H4 (cell line): Measurements from ENCODE around the genes CDK1, RHOBTB1 and CABCOCO1.

DNA sequence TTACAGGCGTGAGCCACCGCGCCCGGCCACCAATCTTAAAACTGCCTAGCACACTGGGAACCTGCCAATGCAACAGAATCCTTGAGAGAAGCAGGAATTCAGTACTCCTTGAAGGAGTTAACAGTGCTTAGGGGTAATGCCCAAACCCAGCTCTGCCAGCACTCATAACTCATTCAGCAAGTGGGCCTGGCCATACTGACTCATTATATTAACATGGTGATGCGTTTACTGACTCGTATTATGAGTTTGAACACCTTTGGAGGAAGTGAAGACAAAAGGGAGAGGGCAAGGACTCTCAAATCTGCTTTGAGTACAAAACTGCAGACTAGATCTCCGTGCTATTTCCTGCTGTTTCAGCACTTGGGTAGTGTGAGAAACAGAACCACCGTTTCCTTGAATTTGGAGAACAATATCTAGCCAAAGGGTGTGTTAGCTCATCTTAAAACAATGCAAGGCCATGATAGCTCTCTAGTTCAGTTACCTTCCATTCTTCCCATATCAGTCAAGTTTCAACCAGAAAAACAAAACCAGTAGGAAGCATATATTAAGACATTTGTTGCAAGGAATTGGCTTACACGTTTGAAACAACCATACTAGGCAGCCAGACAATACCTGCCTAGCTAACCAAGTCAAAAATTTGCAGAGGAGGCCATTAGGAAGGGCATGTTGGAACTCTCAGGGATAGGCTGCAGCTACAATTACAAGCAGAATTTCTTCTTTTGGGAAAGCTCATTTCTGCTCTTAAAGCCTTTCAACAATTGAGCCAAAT lies 30.7 kb downstream of the SLC16A9 start:
- RAMPAGE, long total RNA = no peak

DNA sequence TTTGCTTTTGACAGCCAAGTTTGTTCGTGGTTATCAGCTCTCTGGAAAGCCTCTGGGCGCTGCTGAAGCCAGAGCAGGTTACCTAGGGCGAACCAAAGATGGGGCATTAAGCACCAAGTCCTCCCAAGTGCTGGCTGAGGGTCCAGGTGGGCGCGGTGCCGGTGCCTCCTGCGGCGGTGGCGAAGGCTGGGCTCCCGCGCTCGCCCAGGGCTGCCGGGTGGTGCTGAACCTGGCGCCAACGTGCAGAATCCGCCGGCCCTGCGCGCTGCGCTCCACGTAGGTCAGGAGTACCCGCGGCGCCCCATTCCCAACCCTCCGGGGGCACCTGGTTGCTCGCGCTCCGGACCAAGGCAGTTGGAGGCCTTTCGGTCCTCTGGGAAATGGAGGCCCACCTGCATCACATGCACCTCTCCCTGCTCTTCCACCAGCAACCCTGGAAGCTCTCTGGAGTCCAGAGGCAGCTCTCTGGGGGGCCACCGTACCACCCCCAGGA lies 902 bp downstream of the SLC16A9 start:
- RAMPAGE, long total RNA = no peak

DNA sequence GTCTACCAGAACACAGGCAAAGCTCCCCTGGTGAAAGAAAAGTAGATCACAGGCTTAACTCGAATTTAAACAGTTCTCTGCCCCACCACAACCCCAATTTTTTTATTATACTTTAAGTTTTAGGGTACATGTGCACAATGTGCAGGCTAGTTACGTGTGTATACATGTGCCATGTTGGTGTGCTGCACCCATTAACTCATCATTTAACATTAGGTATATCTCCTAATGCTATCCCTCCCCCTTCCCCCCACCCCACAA lies 31.9 kb upstream of the MRLN start:
- RAMPAGE, long total RNA = no peak

- RAMPAGE, long total RNA = no peak
Observed at GRCh38 chr10:60082968-60083371, 176.6 kb upstream of the CCDC6 start.

GRCh38 chr10:60172301-60172990 lies 217.2 kb downstream of the ANK3 start:
- RAMPAGE, long total RNA = no peak

- RAMPAGE, long total RNA = no peak
Observed at GRCh38 chr10:60176313-60176628, 213.4 kb downstream of the ANK3 start.

GRCh38 chr10:60285530-60285945 lies 104.1 kb downstream of the ANK3 start:
- RAMPAGE, long total RNA = no peak

DNA sequence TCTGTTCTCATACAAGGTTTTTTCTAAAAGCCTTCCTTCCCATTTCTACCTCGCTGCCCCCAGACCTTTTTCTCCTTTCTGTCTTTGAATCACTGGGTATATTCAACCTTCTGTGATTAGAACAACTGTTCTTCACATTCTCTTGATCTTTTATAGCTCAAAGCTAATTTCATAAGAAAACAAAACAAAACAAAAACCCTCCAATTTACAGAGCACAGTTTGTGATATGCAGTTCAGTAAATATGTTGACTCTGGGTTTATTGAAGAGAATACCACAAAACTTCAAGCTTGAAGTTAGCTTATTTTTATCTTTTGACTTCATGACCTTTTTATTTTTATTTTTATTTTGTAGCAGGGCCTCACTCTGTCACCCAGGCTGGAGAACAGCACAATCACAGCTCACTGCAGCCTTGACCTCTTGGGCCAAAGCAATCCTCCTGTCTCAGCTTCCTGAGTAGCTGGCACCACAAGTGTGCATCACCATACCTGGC lies 108.4 kb upstream of the ANK3 start:
- RAMPAGE, long total RNA = no peak

DNA sequence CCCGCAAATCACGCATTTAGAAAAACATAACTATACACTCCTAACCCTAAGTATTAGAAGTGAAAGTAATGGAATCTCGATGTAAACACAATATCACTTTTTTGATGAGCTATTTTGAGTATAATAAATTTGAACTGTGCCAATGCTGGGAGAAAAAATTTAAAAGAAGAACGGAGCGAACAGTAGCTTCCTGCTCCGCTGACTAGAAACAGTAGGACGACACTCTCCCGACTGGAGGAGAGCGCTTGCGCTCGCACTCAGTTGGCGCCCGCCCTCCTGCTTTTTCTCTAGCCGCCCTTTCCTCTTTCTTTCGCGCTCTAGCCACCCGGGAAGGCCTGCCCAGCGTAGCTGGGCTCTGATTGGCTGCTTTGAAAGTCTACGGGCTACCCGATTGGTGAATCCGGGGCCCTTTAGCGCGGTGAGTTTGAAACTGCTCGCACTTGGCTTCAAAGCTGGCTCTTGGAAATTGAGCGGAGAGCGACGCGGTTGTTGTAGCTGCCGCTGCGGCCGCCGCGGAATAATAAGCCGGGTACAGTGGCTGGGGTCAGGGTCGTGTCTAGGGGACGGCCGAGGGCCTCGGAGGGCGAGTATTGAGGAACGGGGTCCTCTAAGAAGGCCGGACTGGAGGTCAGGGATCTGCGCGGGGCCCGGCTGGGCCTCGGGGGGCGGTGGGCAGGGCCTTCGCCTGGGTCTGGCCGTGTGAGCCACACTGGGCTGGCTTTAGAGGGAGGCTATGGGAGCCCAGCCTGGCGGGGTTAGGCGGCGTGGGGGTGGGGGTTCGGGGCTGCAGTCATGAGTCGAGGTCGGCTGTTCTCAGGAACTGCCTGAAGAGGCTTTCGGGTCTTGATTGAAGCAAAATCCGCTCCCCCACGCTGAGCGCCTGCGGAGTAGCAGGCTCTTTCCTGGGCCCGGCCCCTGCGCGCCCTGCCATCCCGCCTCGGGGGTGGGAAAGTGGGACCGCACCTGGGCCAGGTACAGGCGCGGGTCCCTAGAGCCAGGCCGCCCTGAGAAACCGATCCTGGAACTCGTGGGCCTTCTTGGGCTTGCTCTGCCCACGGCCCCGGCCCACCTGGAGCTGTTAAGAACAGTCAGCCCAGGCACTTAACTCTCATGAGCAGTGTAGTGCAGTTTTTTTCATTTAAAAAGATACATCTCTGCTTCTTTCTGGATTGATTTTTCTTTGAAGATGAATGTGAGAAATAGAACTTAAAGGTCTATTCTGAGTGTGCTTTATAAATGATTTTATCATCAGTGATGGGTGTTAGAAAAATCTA lies at the start of gene CDK1:
Gene CDK1 (plus strand): TSS at position 437 of the 1,274 bp plus-strand sequence.
- RAMPAGE, long total RNA = start-site peak on the plus strand centred at position 464 of the sequence, 26 bp wide, 177 reads

DNA sequence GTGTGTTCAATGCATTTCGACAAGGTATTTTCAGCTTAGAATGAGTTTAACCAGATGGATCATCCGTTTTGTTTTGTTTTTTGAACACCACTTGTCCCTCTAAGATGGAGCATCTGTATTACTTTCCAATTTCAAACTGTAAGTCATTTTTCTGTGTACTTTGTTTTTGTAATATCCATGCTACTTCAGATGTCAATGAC lies 9.0 kb downstream of the CDK1 start:
- RAMPAGE, long total RNA = no peak

GRCh38 chr10:60910288-60911021 lies 33.5 kb downstream of the RHOBTB1 start:
- RAMPAGE, long total RNA = no peak

DNA sequence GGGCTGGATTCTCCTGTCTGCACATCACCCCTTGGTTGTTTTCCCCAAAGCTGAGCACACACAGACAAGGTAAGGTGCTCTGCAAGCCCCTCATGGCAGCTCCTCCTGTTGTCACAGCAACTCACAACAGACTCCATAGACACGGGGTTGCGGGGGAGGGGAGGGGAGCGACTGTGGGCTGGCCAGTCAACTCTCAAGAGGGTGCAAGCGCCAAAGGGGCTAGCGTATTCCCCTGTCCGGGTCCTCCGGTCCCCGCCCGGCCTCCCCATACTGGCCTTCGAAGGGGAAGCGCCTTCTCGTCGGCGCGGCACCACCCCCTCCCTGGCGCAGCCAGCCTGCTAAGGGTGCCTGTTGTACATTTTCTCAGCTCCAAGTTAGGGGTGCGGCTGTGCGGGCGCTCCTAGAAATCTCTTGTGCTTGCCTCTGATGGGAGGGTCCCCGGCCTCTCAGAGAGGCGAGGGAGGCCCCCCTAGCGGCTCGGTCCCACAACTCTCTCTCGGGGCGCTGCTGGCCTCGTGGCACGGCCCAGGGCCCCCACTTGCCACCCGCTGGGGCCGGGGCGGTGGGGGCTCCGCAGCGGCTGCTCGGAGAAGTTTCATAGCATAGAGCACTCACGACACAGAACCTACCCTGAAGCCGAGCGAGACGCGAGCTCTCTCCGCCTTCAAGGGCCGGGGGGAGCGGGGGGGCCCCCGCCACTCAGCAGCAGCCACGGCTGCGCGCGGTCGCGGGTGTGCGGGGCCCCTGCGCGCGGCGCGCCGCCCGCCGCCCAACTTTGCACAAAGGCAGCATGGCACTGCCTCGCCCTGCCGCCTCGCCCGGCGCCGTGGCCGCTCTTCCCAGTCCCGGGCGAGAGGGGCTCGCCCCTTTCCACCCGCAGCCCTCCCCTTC lies at the start of gene RHOBTB1:
Gene RHOBTB1 (minus strand): TSS at position 844 of the 891 bp plus-strand sequence.
- RAMPAGE, long total RNA = no peak

DNA sequence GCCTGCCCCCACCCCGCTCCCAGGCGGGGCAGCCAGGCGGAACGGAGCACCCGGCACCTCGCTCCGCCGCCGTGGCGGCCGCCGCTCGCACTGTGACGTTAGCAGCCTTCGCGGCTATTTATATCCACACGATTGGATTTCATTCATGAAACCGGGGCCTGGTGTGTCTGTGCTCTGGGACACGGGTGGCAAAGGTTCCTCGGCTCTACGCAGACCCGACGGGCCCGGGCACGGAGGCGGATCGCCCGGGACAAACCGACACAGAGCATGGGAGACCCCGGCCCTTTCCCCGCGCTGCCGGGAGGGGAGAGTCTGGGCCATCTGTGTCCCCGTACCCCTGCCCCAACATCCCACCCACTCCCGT lies 230 bp upstream of the RHOBTB1 start:
- RAMPAGE, long total RNA = no peak

- RAMPAGE, long total RNA = no peak
Observed at GRCh38 chr10:60978437-60978778, 34.4 kb upstream of the RHOBTB1 start.

GRCh38 chr10:61452513-61452734 lies 757 bp downstream of the TMEM26 start:
- RAMPAGE, long total RNA = no peak

- RAMPAGE, long total RNA = no peak
Observed at GRCh38 chr10:61621529-61621940, 41.2 kb upstream of the CABCOCO1 start.

- RAMPAGE, long total RNA = no peak
Observed at GRCh38 chr10:61662625-61663436, at the start of gene CABCOCO1. CABCOCO1 (plus strand) TSS chr10:61662929.

DNA sequence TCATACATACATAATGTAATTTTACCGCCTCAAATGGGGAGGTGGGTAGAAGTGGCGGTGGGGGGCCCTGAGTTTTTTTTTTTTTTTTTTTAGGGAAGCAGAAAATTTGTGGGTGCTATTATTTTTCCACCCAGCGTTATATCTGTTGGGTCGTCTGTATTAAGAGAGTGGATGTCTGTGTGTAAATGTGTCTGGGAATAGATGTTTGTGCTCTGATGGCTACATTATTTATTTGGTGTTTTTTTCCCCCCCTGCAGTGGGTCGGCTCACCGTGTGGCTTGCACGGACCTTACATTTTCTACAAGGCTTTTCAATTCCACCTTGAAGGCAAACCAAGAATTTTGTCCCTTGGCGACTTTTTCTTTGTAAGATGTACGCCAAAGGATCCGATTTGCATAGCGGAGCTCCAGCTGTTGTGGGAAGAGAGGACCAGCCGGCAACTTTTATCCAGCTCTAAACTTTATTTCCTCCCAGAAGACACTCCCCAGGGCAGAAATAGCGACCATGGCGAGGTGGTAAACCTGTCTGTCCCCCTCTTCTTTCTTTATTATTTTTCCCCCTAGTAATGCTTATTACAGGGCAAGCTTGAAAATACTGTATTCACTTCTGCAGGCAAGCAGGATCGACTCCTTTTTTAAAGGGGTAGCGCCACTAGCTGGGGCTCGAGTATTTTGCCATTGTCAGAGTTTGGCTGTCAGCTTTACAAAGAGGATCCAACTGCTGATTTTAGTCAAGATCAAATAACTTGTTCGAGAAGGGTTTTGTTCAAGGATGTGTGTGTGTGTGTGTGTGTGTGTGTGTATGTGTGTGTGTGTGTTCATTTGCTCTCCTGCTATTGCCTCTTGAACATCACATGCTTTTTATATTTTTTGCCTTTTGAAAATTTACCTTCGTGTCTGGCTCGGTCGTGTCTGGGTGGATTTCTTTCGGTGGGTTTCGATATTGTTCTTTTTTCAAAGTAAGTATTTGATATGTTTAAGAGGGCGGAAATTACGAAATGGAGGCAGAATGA lies 709 bp downstream of the ARID5B start:
- RAMPAGE, long total RNA = no peak

GRCh38 chr10:61943612-61944109 lies 42.2 kb downstream of the ARID5B start:
- RAMPAGE, long total RNA = no peak

GRCh38 chr10:61963987-61964797 lies 62.7 kb downstream of the ARID5B start:
- RAMPAGE, long total RNA = no peak